Mesothelial cell of epicardium (in vitro differentiated cells): ENCODE measurements around a stretch of chr3.

- PRO-cap = no peak
Observed at GRCh38 chr3:129911200-129911706, 17.7 kb upstream of the TMCC1 start.

DNA sequence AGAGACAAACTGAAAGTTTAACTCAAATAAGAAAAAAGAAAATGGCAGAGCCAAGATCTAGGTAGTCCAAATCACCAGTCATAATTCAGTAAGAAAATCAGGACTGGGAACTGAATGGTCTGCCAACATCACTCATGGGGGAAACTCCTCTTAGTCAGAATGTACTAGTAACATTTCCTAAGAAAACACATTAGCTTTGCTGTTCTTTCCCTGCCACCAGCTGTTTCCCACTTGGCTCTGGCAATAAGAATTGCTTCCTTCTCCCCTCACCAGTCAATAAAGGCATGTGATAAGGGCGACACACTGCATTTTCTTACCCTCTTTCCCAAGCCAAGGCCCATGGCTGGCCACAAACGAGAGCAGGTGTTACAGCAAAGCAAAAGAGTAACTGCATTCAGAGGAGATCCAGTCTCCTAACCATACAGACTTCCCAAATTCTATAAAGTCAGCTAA, 46.1 kb downstream of the PIK3R4 start:
- PRO-cap = no peak

- PRO-cap = no peak
Observed at GRCh38 chr3:130705511-130705899, 41.1 kb downstream of the PIK3R4 start.

GRCh38 chr3:130729009-130729486, 17.6 kb downstream of the PIK3R4 start:
- PRO-cap = no peak

GRCh38 chr3:130733498-130734213, 13.0 kb downstream of the PIK3R4 start:
- PRO-cap = no peak

GRCh38 chr3:130832106-130832608, 61.7 kb upstream of the ATP2C1 start:
- PRO-cap = no peak

- PRO-cap = no peak
Observed at GRCh38 chr3:131109192-131109527, 82.5 kb downstream of the NEK11 start.

- PRO-cap = no peak
Observed at GRCh38 chr3:131331773-131331972, 49.9 kb upstream of the NUDT16 start.

GRCh38 chr3:132659634-132659722, 131 bp downstream of the ACAD11 start:
- PRO-cap = no peak

DNA sequence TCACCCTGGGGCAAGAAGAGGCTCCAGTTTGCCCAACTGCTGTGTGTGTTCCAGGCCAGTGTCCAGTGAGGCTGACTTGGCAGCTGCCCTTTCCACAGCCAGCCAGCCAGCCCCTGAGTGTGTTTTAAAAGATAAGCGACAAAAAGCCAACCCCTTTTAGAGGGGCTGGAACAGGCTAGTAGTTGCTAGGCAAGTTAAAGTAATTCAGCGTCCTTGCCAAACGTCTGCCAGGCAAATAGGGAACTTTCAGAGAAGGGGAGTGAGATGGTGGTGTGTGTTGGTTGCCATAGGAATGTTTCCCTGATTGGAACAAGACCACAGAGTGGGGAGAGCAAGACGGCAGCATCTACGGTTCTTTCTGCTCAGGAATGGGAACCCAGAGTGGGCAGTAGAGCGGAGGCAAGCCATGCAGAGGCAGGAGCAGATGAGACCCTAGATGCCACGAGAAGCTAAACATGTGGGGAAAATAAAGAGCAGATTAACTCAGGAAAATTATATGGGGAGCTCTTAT, 86.4 kb downstream of the TMEM108 start:
- PRO-cap = no peak

DNA sequence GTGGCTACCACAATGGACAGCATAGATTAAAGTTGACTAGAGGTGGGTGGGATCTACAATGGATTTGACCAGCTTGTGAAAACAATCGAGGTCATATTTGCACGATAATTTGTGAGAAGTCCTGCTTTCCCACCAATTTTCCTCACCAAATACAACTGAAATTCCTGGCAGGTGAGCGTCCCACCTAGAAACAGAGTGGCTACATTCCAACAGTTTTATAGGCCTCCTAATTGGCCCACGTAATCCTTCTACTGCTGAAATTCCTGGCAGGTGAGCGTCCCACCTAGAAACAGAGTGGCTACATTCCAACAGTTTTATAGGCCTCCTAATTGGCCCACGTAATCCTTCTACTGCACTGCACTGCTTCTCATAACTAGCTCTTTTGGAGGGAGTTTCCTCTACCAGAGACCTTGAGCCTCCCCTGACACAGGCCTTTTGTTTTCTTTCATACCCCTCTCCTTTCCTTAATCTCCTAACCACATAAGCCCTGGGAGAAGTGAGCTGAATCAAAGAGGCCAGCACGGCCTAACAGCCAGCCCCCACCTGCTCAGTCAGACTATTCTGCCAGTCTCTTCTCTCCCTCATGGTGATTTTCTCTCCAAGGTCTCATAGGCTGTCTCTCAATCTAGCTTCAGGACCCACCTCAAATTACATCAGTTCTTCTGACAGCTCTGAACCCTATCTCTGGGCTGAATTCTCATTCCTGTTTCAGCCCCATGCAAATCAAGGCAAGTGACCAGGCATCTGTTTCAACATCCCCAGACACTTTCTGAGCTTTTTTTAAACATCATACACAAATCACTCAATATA, 80.3 kb downstream of the BFSP2 start:
- PRO-cap = no peak

DNA sequence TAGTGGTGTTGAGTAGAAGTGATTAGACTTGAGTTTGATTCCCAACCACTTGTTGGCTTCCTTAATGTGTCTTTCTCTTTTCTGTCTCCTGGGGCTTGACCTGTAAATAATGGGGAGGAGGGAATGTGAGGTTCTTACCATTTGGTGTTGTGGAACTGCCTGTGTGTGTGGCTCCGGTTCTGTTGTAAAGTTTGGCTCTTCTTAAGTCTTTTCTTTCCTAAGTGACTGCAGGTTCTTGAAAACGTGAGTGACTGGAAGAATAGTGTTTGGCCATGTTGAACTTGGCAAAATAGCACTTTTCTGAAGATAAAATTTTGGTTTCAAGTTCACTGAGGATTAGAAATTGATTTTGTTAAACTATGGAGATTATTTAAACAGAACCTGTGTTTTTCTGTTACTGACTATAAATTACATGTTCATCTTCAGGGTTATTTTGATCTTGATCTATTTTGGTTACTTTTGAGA, 2.8 kb downstream of the CDV3 start:
- PRO-cap = no peak

GRCh38 chr3:133582420-133583040, 9.0 kb downstream of the CDV3 start:
- PRO-cap = no peak

- PRO-cap = no peak
Observed at GRCh38 chr3:134231722-134232735, 18.6 kb downstream of the RYK start.

DNA sequence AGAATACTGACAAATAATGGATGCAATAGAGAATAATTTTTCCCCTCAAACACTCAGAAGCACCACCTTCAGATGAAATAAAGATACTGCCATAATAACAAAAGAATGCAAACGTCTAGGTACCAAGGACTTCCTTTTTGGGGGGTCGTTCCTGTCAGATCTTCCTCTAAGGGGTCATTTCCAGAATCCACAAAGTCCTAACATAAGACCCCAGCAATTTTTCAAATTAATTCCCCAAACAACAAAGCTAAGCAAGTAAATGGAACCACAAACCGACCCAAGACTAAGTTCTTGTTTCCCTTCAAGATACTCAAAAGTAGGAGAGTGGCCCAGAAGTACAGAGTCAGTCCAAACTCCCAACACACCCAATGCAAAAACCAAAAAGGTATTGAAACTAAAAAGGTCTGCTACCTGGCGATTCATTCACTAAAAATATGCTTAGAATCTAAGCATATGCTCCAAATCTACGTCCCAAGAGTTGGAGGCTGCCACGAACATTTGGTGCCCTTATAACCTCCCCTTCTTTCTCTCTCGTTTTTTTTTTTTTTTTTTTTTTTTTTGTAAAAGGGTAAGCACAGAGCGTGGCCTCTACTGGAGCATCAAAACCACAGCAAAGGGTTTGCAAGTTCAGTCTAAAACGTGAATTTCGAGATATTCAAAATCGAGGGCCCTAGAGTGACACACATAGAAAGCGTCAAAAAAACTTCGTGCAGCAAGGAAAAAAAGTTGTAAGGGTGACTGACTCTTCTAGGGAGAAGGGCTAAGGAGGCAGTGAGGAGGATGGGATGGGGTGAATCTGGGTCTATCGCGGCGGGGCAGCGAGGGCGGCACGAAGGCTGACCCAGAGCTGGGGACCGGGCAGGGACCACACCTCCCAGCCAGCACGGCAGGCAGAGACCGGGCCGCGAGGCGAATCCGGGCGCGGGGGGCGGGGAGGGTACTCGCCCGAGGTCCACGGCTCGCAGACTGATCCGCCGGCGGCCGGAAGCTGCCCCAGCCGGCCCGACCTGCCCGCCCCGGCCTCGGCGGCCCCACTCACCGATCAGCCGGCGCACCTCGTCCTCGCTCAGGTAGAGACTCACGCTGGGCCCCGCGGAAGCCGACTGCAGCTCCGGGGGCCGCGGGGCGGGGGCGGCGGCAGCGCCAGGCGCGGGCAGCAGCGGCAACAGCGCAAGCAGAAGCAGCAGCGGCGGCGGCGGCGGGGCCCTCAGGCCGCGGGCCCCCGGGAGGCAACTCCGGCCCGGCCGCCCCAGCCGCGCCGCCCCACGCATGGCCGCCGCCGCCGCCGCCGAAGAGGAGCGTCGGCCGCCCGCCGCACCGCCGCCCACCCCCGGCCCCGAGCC, 804 bp downstream of the RYK start:
- PRO-cap = no peak

GRCh38 chr3:134326677-134327834, 47.2 kb downstream of the AMOTL2 start:
- PRO-cap = bidirectional peak, plus-strand start at chr3:134327208, minus-strand start at chr3:134327011

DNA sequence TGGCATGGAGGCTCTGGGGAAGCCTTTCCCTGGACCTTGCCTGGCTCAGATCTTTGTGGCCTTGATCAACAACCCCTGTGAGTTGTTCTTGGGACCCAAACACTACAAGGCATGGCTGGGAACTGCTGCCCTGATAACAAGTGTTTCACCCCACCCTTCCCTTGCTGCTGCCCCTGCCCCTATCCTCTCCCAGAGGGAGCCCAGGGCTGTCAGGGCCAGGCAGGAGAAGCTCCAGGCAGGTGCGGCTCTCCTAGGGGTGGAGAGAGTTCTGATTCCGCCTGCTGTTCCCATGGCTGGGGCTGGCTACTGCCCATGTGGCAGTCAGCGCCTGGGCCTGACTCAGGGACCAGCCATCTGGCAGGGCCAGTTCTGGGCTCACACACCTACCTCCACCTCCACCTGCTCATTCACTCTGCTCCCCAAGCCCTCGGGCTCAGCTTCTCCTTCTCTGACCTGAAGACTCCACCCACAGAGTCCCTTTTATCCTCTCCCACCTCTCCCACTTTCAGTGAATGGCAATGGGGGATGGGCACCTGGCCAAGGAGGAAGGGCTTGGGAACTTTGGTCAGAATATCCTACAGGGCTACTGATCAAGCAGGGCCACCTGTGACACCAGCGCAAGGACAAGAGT, 23.4 kb downstream of the AMOTL2 start:
- PRO-cap = no peak

- PRO-cap = unidirectional peak, minus-strand start at chr3:134357649; unidirectional peak, minus-strand start at chr3:134357959; bidirectional peak, plus-strand start at chr3:134358168, minus-strand start at chr3:134357959
Observed at GRCh38 chr3:134357308-134358383, 16.6 kb downstream of the AMOTL2 start.

- PRO-cap = no peak
Observed at GRCh38 chr3:134487236-134487972, 1.5 kb downstream of the CEP63 start.

- PRO-cap = no peak
Observed at GRCh38 chr3:134544309-134544508, 58.4 kb downstream of the CEP63 start.